ENCODE results near the genes GOLGA6L4, MRPL46 and MRPS11.

- PRO-cap: no peak
- RAMPAGE, long total RNA, 4 experiments: no peak in any of the 4 experiments
Observed at GRCh38 chr15:84235495-84235836, at the start of gene GOLGA6L4. Gene GOLGA6L4, plus strand, starts transcription at chr15:84235773.

- PRO-cap: no peak
- RAMPAGE, long total RNA, 4 experiments: no peak in any of the 4 experiments
Observed at GRCh38 chr15:84654740-84655557, 866 bp upstream of the WDR73 start.

GRCh38 chr15:84885740-84886221 is 1.3 kb downstream of the SLC28A1 start:
- PRO-cap: no peak
- RAMPAGE, long total RNA, 4 experiments: no peak in any of the 4 experiments

DNA sequence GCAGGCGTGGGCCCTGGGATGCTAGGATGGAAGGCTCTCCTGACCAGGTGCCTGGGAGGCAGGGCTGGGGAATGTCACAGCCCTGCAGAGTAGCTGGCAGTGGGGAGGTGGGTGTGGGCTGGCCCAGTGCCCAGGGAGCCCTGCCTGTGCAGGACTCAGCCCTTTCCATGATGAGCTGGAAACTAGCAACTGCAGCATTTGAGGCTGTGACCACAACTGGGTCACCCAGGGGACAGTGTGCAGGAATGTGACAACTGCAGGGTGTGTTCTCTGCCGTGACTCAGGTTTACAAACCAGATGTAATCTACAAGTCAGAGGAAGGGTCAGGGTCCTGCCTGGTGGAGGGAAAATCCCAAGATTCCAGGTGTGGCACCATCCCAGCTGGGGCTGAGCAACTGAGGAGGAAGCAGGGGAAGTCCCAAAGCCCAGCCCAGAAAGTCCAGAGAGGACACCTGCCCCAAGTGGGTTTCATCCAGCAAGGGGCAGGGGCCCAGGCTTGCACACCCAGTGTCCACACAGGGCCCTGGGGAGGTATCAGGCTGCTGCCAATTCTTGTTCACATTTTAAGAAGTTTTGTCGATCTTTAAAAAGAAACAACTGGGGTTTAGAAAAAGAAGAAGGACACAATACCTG is 45.5 kb downstream of the SLC28A1 start:
- PRO-cap: no peak
- RAMPAGE, long total RNA, 4 experiments: no peak in any of the 4 experiments

DNA sequence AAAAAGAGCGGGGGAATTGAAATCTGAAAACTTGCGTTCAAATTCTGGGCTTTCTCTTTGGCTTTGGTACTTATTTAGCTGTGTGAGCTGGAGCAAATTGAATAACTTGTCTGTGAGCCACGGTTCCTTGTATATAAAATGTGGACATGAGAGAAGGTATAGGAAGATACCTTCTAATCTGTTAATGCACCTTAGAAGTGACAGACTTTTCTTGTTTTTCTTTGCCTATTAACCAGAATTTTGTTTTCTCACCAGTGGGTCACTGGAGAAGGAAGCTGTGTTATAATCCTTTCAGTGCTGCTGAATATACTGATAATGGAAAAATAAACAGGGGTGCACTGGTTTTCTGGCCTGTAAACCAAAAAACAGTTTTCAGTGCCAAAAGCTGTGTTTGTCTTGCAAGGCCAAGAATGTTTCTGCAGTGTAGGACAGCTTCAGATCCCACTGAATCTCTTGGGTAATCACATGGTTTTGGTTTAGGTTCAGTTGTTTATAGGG is 18.4 kb downstream of the PDE8A start:
- PRO-cap: no peak
- RAMPAGE, long total RNA, 4 experiments: no peak in any of the 4 experiments

- PRO-cap: no peak
- RAMPAGE, long total RNA, 4 experiments: no peak in any of the 4 experiments
Observed at GRCh38 chr15:85010412-85011667, 29.2 kb downstream of the PDE8A start.

DNA sequence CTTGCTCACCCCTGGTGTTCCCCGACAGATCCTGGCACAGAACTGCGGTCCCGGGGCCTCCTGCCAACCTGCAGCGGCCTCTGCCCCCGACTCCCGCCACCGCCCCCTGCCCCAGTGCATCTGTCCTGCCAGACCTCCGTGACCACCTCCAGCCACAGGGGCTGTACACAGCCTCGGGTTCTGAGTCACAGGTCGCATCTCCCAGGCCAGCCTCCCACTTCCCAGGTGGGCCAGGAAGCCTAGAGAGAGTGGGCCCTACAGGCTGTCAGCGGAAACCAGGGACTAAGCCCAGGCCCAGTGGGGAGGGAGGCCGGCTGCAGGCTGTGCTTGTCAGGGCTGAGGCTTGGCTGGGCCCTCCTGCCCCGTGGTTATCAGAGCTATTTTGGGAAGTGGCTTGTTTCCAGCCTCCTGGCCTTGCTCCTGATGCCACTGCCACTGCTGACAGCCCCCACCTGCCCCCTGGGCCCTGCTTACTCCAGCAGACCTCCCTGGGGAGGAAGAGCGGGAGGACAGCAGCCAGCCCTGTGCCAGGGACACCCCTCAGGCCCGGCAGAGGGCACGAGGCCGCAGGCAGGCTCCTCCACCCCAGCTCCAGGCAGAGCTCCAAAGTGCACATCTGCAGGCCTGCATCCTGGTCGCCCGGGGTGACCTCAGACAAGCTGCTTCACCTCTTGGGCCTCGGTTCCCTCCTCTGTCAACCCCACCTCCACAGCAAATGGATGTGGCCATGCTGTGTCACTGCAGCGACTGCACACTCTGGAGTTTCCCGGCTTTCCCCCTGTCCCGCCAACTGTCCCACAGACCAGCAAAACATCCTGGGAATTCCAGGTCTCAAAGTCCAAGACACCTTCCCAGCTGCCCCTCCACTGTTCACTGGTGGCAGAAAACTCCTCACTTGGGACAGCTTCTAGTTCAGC is 124.1 kb upstream of the AKAP13 start:
- PRO-cap: no peak
- RAMPAGE, long total RNA, 4 experiments: no peak in any of the 4 experiments

GRCh38 chr15:85382326-85382824 is 2.0 kb downstream of the AKAP13 start:
- PRO-cap: no peak
- RAMPAGE, long total RNA, 4 experiments: no peak in any of the 4 experiments

DNA sequence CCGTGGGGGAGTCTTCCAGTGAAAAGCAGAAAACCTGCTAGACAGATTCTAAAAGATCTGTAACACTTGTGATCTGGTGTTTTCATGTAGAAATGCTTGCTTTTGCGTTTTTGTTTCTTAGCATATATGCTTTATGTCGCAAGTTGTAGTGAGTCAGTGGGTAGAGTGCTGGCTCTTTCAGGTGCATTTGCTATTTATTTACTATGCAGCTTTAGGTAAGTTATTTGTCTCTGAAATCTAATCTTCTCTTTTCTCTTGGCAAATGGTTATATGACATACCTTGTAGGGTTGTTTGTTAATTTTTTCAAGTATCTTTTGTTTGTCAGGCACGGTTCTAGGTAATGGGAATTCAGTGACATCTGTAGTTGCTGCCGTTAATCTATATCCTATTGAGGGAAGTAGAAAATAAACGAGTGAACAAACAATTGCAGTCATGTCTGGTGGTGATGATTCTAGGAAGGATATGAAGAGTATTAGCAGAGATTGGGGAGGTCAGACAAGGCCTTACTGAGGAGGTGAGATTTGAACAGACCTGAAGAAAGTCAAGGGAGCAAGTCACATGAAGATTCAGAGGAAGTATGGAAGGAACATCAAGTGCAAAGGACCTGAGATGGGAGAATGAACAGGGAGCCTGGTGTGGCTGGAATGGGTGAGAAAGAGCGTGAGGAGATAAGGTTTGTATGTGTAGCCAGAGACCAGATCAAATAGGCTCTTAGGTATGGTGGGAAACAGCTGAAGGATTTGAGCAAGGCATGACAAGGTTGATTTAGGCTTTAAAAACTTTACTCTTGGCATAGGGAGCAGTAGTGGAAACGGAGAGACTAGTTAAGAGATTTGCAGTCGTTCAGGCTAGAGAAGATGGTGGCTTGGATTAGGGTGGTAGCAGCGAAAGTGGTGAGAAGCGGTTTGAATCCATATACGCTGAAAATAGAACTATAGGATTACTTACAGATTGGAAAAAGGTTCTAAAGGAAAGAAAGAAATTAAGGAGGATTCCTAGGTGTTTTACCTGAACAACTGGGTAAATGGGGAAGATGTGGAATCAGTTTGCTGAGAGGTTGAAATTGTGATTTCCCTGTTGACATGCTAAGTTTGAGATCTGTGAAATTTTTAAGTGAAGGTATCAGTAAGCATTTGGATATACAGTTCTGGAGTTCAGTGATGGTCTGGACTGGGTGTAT is 9.8 kb downstream of the AKAP13 start:
- PRO-cap: no peak
- RAMPAGE, long total RNA, 4 experiments: start-site peak on the plus strand in 1 of 4 experiments, centred at position 423 of the sequence, 22 reads per replicate

- PRO-cap: no peak
- RAMPAGE, long total RNA, 4 experiments: no peak in any of the 4 experiments
Observed at GRCh38 chr15:85403936-85404447, 23.6 kb downstream of the AKAP13 start.

DNA sequence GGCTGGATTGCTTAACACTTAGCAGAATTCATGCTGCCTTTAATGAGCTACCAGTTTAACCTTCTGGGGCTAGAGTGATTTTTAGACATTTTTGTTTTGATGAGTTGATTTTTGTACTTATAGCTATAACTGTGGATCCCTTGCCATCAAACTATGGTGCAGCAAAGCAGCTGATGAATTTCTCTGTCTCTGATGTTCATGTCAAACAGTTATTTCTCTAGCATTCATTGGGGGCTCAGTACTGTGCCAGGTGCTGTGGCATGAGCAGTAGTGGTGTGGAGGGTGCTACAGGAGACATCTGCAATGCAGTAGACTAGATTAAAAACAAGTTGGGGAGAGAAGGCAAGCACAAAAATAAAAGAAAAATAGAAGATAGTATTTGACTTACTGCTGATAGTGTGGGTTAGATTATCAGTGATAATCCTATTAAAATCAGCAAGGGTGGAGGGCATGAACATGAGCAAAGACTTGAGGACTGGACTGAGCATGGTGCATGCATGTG is 95.3 kb downstream of the AKAP13 start:
- PRO-cap: no peak
- RAMPAGE, long total RNA, 4 experiments: no peak in any of the 4 experiments

GRCh38 chr15:85777441-85778166 is 17.1 kb downstream of the KLHL25 start:
- PRO-cap: no peak
- RAMPAGE, long total RNA, 4 experiments: no peak in any of the 4 experiments

GRCh38 chr15:85786388-85787274 is 8.1 kb downstream of the KLHL25 start:
- PRO-cap: no peak
- RAMPAGE, long total RNA, 4 experiments: no peak in any of the 4 experiments

GRCh38 chr15:85792468-85793265 is 2.1 kb downstream of the KLHL25 start:
- PRO-cap: no peak
- RAMPAGE, long total RNA, 4 experiments: start-site peak on the minus strand in 2 of 4 experiments, at chr15:85792452-85793117 at its widest, 7 to 19 reads per replicate

- PRO-cap: bidirectional peak, plus-strand start at chr15:87949511, minus-strand start at chr15:87949344
- RAMPAGE, long total RNA, 4 experiments: no peak in any of the 4 experiments
Observed at GRCh38 chr15:87949240-87949783, 307.2 kb downstream of the NTRK3 start.

GRCh38 chr15:88375198-88375798 is 91.9 kb downstream of the MRPL46 start:
- PRO-cap: no peak
- RAMPAGE, long total RNA, 4 experiments: no peak in any of the 4 experiments

DNA sequence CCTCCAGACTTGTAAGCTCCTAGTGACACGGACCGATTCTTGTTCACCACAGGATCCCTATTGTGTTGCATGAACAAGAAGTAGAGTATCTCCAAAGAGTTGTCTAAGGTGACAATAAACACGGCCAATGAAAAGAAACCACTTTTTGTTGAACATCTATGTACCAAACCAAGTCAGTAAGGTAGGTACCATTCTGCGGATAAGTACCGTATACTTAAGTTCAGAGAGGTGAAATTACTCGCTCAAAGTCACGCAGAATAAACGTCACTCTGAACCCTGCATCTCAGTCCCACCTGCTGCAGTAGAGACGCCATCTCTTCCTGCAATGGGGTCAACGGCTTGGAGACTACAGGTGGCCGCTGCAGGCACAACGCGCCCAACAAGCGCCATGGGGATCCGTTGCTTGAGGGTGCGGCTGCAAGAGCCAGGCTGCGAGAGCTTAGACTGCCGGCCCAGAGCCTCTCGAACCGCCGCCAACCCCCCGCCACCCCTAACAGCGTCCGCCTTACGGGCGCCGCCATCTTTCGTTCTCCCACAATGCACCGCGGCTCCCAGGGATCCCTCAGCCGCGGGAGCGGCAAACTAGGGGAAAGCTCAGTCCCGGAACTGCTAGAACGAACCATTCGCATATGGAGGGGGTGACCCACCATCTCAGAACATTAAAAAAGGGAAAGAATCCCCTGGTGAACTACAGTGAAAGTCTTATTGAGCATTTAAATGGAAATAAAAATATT is at the start of gene MRPL46:
MRPL46 (minus strand) TSS at position 532 of the 734 bp plus-strand sequence.
- PRO-cap: bidirectional peak, plus-strand start at position 565 of the sequence, minus-strand start at position 532 of the sequence
- RAMPAGE, long total RNA, 4 experiments: start-site peak on the minus strand in 4 of 4 experiments, centred at positions 520 to 534 of the sequence, 88 to 216 reads per replicate

DNA sequence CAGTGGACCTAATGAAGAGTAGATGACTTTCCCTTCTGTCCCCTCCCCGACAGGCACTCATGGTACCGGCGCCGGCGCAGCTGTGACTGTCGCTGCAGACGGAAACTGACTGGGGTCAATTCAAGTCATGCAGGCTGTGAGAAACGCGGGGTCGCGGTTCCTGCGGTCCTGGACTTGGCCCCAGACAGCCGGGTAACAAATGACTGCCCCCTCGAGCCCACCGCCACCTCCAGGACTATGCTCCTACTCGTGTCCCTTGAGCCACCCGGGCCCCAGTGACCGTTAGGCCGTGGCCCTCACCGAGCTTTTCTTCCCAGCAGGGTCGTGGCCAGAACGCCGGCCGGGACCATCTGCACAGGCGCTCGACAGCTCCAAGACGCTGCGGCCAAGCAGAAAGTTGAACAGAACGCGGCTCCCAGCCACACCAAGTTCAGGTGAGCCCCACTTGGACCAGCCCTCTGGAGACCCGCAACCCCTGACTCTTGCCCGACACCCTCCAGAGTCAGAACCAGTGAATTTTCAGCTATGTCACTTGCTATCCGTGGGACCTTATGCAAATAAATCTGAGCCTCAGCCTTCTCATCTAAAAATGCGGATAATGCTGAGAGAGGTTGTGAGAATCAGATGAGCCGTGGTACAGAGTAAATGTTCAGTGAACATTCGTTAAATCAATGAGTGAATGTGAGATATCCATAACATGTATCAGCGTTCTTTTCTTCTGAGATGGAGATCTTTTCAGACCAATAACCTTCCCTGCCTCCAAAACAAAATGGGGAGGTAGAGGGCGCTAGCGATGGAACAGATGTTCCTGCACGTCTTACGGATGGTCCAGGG is at the start of gene MRPS11:
MRPS11 (plus strand) TSS at position 118 of the 834 bp plus-strand sequence.
- PRO-cap: no peak
- RAMPAGE, long total RNA, 4 experiments: start-site peak on the plus strand in 4 of 4 experiments, centred at positions 103 to 120 of the sequence, 132 to 780 reads per replicate

GRCh38 chr15:88695786-88696054 is 56.9 kb downstream of the ISG20 start:
- PRO-cap: no peak
- RAMPAGE, long total RNA, 4 experiments: no peak in any of the 4 experiments

DNA sequence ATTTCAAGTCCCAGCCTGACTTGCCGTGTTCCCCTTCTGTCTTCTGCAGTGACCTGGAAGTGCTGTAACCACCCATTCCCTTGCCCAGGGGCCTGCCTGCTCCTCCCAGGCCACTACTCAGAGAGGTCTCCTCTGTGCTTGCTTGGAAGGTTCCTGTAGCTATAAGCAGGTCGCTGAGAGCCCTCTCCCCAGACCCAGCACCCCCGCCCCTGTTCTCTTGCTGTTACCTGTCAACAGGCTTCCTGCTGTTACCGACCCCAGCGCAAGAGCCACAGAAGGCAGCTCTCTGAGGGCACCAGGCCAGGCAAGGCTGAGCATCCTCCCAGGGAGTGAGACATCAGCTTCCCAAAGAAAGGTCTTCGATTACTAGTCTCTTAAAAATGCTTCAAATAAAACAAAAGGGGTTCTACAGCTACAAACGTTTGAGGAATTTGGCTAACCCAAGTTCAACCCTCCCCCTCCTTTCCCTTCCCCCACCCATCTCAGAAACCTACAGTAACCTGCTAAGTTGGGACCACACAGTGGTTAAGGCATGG is 74.8 kb upstream of the MFGE8 start:
- PRO-cap: no peak
- RAMPAGE, long total RNA, 4 experiments: no peak in any of the 4 experiments

All from suprapubic skin (tissue), 4 donors.